ReNcell CX (cell line): ENCODE results near the gene KHNYN.

DNA sequence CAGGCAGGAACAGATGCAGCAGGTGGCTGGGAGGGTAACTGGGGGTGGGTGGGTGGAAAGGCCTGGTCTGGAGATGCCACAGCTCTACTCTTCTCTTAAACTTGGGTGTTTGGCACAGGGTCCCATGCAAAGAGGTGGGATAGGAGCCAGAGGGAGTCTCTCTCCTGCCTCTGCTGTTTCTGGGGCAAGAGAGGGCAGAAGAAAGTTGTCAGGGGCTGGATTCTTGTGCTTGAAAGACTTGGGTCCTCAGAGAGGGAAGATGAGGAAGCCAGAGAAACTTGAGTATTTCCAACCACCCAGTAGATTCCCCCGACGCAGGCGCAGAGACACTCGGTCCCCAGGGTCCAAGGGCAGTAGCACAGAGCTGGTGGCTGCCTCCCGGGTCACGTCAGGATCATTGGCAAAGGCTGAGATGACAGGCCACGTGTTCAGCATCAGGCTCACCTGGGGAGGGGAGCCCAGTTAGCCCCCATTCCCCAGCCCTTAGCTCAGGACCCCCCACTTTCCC, 1.9 kb downstream of the CBLN3 start:
- PRO-cap, result no peak

DNA sequence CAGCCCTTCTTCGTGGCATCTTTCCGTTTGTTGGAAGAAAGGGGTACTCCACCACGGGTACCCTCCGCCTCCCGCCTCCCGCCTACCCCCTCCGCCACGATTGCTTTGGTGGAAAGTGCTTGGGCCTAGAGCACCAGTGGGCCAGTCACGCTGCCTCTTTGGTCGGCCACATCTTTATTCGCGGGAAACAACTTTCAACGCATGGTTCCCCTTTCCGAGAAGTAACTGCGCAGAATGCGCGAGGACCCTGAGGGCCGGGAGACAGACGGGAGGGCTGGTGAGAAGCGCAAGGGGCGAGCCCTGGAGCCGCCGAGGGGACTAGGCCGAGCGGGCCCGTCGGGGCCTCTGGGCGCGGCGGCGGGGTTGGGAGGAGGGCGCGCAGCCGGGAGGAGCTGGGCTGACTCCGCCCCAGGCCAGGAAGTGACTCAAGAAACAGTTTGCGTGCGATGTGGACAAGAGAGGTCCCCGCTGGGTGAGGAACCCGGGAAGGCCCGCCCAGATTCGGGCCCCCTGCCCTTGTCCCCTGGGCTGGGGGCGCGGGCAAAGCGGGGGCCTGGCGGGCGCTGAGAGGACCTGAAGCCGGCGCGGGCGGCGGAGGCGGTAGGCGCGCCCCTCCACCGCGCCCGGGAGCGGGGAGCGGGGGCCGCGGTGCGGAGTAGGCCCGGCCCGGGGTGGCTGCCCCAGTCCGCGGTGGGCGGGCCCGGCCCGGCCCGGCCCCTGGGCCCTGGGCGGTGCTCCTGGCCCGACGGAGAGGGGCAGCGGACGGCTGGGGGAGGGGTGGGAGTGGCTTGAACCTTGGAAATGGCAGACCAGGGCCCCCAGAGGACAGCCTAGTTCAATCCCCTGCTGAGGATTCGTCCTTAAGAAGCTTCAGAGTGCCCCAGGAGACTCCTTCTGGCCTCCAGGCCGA, at the start of gene KHNYN:
Gene KHNYN (plus strand): TSS at position 435 of the 910 bp plus-strand sequence.
- PRO-cap, result bidirectional peak, plus-strand start at position 441 of the sequence, minus-strand start at position 341 of the sequence

- PRO-cap, result no peak
These were observed 2.4 kb downstream of the SDR39U1 start for GRCh38 chr14:24439814-24440894.

GRCh38 chr14:24817022-24817321, 183.0 kb upstream of the GZMB start:
- PRO-cap, result no peak

DNA sequence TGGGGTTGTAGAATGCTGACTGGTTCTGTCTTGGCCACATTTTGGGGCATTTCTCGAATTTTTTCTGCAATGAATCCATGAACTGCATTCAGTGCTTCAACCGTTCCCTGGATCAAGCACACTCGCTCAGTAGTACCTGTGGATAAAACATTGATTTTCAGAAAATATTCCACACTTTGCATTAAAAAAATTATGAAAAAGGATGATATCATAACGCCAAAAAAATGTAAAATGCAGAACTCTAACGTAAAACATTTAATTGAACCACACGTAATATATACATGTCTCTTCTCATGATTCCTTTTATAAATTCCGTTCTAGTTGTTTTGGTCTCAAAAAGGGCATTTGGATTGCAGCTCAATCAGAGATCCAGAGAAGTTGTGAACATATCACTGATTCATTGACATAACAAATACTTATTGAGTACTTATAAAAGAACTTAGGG, 117.8 kb downstream of the NOVA1 start:
- PRO-cap, result no peak

DNA sequence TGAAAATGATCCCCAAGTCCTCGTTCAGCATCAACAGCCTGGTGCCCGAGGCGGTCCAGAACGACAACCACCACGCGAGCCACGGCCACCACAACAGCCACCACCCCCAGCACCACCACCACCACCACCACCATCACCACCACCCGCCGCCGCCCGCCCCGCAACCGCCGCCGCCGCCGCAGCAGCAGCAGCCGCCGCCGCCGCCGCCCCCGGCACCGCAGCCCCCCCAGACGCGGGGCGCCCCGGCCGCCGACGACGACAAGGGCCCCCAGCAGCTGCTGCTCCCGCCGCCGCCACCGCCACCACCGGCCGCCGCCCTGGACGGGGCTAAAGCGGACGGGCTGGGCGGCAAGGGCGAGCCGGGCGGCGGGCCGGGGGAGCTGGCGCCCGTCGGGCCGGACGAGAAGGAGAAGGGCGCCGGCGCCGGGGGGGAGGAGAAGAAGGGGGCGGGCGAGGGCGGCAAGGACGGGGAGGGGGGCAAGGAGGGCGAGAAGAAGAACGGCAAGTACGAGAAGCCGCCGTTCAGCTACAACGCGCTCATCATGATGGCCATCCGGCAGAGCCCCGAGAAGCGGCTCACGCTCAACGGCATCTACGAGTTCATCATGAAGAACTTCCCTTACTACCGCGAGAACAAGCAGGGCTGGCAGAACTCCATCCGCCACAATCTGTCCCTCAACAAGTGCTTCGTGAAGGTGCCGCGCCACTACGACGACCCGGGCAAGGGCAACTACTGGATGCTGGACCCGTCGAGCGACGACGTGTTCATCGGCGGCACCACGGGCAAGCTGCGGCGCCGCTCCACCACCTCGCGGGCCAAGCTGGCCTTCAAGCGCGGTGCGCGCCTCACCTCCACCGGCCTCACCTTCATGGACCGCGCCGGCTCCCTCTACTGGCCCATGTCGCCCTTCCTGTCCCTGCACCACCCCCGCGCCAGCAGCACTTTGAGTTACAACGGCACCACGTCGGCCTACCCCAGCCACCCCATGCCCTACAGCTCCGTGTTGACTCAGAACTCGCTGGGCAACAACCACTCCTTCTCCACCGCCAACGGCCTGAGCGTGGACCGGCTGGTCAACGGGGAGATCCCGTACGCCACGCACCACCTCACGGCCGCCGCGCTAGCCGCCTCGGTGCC, 1.1 kb downstream of the FOXG1 start:
- PRO-cap, result bidirectional peak, plus-strand start at position 712 of the sequence, minus-strand start at position 567 of the sequence

DNA sequence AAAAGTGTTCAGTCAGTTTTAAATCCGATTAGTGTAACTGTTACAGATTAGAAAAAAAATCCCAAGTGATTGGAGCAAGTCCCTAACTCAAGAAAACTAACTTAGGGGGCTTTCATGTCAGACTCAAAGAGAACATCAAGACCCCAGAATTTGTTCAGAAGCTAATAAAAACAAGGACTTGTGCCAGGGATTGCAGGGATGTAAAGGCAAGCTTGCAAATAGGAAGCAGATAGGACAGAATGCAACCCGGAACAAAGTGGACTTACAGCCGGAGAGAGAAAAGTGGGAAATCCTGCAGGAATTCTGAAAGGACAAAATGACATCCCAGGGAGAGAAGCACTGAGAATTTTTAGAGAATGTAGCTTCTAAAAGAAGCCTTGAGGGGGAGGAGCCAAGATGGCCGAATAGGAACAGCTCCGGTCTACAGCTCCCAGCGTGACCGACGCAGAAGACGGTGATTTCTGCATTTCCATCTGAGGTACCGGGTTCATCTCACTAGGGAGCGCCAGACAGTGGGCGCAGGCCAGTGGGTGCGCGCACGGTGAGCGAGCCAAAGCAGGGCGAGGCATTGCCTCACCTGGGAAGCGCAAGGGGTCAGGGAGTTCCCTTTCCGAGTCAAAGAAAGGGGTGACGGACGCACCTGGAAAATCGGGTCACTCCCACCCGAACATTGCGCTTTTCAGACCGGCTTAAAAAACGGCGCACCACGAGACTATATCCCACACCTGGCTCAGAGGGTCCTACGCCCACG, 195.6 kb upstream of the G2E3 start:
- PRO-cap, result no peak

GRCh38 chr14:30972118-30972674, 53.3 kb upstream of the AP4S1 start:
- PRO-cap, result no peak

DNA sequence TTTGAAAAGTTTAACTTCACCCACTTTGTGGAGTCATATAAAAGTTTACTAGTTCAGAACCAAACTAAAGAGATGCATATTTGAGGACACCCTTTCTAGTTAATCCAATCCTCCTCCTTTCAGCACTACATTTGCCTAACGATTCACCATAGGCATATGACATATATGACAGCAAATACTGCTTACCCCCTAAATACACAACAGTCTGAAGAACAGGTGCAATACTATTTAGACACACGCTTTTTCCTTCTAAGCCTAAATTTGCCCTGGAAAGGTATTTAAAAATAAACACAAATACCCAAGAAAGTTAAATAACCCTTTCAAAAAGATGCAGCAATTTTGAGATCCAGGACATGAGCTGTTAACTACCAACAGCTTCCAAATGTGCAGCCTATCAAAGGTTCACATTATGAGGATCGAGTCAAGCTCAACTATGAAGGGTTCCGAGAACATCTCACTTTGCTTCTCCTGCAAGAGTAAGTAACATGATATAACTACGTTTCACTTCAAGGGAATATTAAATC, 800 bp upstream of the AP4S1 start:
- PRO-cap, result no peak

DNA sequence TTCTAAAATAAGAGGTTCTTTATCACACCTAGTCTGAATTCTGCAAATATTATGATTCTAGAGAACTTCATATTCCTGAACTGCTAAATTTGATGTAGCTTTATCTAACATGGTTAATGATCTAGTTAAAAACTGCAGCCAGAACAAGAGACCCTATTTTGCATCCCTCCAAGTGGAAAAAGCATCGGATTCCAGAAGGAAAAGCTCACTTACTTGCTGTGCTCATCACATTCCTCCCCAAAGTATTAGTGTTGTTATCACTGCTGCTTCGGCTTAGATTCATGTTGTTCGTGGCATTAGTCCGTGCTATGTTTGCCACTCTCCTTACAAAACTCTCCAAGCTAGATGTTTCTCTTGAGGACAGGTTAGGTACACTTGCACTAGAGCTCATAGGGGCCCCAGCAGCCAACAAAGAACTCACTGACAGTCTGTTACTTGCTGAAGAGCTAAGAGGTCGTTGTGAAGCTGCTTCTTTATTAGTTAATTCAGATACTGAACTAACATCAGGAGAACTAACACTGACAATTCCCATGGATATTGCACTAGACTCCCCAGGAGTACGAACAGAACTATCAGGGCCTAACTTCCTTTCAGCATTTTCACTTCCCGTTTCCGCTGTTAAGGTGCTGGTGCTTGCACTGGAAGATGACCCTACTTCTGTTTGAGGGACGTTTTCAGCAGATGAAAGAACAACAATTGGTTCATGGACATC, 79.0 kb downstream of the HECTD1 start:
- PRO-cap, result no peak

- PRO-cap, result no peak
These were observed 855 bp upstream of the HECTD1 start for GRCh38 chr14:31208495-31208801.

- PRO-cap, result bidirectional peak, plus-strand start at chr14:31230115, minus-strand start at chr14:31229958
These were observed 22.1 kb upstream of the HECTD1 start for GRCh38 chr14:31229423-31230427.

- PRO-cap, result no peak
These were observed 43.9 kb upstream of the HECTD1 start for GRCh38 chr14:31251362-31252034.

- PRO-cap, result no peak
These were observed 199.9 kb upstream of the ARHGAP5 start for GRCh38 chr14:31877072-31877801.

GRCh38 chr14:31961766-31962459, 115.2 kb upstream of the ARHGAP5 start:
- PRO-cap, result no peak

- PRO-cap, result bidirectional peak, plus-strand start at chr14:32702656, minus-strand start at chr14:32702502; bidirectional peak, plus-strand start at chr14:32702917, minus-strand start at chr14:32702743
These were observed 236.2 kb upstream of the NPAS3 start for GRCh38 chr14:32702371-32703010.

- PRO-cap, result unidirectional peak, minus-strand start at chr14:33682864
These were observed 268.1 kb downstream of the EGLN3 start for GRCh38 chr14:33682632-33683241.

DNA sequence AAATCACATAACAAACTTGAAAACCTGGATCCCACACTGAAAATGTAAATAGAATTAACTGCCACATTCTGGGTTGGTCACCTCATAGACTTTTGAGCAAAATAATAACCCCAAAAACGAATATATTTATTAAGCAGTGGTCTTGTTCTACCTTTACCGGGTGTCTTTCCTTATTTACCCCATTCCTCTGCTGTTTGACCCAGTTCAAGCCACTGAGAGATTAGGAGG, 360 bp upstream of the EGLN3 start:
- PRO-cap, result no peak

- PRO-cap, result no peak
These were observed 80.1 kb upstream of the EGLN3 start for GRCh38 chr14:34030936-34031437.

DNA sequence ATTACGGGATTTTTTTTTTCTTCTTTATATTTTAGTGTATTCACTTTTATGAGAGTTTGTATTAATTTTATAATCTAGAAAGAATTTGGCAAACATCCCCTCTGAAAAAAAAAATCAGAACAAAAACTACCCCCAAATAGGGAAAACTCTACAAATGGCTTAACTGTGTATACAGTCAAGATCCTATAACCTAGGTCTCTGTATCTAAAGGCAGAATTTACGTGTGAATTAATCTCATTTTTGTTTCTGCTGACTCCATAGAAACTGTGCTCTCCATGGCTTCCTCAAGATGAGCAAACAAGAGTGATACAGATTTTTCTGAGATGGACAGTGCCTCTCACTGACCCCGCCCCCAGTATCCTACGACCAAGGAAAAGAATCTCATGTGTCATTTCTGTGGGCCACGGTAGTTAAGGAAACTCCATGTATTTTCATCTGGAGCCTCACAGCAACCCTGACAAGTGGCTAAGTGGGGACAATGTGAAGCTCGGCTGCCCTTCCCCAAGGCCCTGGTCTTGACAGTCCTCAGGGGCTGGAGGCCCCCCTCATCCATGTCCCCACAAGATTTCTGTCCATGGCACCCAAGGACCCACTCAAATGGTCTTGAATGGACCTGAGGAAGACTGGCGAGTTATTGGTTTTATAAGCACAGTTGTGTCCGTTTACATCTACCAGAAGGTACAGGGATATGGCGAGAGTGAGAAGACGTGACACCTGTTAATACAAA, 108.2 kb upstream of the EGLN3 start:
- PRO-cap, result no peak